Subcutaneous preadipocyte (primary cell): ENCODE measurements around a stretch of chr10.

DNA sequence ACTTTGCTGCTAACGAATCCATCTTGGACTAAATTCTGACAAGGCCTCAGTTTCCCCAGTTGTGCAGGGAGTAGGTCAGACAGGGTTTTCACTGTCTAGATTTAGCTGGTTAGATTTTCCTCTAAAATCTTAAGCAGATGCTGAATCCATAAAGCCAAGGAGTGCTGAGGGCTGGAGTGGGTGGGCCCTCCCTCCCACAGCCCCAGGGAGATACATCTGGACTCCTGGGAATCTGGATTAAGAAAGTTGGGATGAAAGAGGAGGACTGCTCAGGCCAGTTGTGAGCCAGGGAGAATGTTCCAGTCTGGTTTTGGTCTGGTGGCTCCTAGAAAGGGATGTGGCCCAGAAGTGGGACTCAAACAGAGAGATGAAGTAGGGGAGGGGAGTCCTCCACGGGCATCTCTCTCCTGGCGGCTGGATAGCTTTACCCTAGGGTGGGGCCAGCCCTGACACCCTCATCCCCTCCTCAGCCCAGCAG is 18.9 kb upstream of the SLC29A3 start:
- CAGE, long polyA plus RNA: no peak

- CAGE, long polyA plus RNA: no peak
Observed at GRCh38 chr10:71472035-71472422, 75.3 kb downstream of the CDH23 start.

GRCh38 chr10:71638021-71639192 is 81.2 kb downstream of the C10orf105 start:
- CAGE, long polyA plus RNA: no peak

DNA sequence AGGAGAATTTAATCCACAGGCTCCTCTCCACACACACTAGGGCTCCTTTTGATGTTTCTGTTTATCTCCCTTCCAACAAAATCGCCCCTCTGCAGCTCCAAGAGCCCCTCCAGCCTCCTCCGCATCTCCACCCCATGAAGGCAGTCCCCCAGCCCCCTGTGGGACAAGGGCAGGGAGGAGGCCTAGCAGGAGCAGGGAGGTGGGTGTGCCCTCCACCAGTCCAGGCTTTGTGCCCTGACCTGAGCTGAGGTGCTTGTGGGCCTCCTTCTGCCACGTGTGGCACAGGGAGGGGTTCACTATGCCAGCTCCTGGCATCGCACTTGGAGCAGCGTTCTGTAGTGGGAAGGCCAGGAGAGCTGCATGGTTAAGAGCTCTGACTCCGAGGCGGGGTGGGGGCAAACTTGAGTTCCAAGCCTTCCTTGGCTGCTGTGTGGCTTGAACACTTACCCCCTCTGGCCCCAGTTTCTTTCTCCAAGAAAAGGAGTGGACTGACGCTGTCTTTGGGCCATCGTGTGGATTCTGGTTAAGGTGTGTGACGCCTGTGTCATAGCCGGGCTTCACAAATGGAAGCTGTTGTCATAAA is 80.3 kb downstream of the C10orf105 start:
- CAGE, long polyA plus RNA: no peak

DNA sequence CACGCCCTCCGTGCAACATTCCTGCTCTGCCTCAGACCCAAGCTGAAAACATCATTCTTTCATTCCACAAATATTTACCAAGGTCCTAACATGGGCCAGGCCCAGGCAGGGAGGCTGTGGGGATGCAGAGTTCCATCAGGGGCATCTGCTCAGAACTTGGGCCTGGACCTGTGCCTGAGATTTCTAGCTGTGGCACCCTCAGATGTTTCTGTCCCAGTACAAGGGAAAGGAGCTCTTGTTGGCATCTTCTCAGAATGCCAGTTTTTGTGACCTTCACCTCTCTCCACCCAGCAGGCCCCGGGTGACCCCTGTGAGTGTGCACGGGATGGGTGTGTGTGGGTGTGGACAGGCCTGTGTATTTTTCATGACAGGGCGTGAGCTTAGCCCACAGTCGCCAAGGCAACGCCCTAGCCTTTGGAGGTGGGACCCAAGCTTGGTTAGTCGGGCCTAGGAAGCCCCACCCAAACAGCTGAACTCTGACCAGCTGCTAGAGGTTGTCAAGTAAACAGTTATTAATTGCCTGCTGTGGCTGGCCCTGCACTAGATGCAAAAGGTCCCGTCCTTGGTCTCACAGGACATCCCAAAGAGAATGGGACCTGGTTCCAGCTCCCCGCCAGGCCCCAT is 6.3 kb downstream of the VSIR start:
- CAGE, long polyA plus RNA: no peak

DNA sequence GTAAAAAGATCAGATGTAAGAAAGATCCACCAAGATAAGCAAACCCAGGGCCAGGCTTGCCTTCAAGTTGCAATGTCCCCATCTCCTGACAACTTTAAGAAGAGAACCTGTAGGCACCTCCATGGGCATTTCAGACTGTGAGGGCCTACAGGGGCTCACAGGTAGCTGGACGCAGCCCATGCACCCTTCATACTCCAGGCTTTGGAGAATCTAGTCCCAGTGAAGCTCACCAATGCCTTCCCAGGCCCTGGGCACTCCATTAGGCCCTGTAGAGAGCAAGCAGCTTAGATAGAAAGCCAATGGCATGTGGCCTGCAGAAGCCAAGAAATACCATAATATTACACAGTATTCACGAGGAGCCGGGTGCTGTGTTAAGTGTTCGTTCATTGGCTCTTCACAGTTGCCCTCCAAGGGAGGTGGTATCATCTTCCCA is 3.4 kb downstream of the VSIR start:
- CAGE, long polyA plus RNA: no peak

GRCh38 chr10:71772847-71773308 is 442 bp downstream of the VSIR start:
- CAGE, long polyA plus RNA: no peak

DNA sequence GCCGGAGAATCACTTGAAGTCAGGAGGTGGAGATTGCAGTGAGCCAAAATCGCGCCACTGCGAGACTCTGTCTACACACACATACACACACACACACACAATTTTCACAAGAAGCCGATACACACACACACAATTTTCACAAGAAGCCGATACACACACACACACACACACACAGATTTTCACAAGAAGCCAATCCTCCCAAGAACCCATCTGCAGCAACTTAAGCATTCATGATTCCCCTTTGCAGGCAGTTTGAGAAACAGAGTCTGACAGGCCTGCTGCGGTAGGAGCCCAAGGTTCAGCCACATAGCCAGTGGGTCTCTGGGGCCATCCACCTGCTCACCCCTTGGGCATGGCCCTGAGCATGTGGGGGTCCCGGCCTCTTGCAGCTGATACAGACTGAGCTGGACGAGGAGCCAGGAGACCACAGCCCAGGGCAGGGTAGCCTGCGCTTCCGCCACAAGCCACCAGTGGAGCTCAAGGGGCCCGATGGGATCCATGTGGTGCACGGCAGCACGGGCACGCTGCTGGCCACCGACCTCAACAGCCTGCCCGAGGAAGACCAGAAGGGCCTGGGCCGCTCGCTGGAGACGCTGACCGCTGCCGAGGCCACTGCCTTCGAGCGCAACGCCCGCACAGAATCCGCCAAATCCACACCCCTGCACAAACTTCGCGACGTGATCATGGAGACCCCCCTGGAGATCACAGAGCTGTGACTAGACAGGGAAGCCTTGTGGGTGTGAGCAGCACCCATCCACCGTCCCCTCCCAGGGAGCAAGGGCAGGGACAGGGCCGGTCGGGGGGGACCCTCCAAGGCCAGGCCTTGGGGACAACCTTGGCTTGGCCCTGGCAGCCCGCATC is 36.3 kb downstream of the PSAP start:
- CAGE, long polyA plus RNA: no peak

GRCh38 chr10:71821763-71822806 is 29.0 kb downstream of the PSAP start:
- CAGE, long polyA plus RNA: no peak

DNA sequence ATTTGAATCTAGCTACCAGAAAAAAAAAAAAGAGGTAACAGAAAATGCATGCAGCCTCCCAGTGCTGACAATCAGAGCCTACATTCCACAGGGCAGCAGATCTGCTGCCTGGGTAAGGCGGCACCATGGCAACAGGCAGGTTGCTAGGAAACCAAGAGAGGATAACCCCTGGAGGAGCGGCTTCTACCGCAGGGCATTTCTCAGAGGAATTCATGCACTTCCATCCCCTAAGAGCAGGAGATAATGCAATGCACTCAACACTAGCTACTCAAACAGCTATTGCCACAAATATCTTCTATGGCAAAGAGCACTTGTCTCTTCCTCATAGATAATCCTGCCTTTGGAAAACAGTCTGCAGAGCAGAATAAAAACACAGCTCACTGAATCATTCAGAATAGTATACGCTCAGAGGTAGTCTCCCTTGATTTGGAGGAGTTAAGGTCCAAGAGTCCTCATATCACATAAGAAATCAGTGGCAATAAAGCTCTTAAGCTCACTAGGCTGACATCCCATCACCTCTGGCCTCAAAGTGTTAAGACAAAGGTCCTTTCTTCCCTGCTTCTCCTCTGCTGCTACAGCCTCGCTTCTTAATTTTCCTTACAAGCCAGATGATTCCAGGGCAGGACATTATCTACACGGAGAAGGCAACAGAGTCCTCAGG is 10.8 kb downstream of the PSAP start:
- CAGE, long polyA plus RNA: no peak

- CAGE, long polyA plus RNA: no peak
Observed at GRCh38 chr10:71850397-71850609, 748 bp downstream of the PSAP start.

- CAGE, long polyA plus RNA: no peak
Observed at GRCh38 chr10:71998806-71999211, 34.6 kb downstream of the CHST3 start.

GRCh38 chr10:72037727-72038720 is 50.3 kb downstream of the SPOCK2 start:
- CAGE, long polyA plus RNA: no peak

DNA sequence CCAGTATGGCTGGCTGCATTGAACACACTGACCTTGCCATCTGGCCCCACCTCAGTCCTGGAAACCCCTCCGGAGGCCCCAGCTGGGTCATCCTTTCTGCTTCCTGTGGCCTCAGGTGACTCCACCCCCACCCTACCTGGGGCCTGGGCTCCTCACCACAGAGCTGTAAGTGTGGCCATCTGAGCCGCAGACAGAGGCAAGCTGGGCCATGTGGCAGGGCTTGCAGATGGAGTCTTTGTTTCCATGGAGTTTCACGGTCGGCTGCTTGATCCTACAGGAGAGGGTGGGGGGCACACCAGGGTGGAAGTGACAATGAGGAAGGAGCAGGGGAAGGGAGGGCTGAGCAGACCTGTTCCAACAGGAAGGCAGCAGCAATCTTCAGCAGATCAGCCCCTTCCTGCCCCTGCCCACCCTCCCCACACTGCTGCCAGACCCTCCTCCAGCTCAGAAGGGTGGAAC is 18.2 kb downstream of the SPOCK2 start:
- CAGE, long polyA plus RNA: no peak

- CAGE, long polyA plus RNA: no peak
Observed at GRCh38 chr10:72074686-72075149, 13.6 kb downstream of the SPOCK2 start.

GRCh38 chr10:72255948-72256480 is 17.7 kb upstream of the DDIT4 start:
- CAGE, long polyA plus RNA: no peak

- CAGE, long polyA plus RNA: no peak
Observed at GRCh38 chr10:72275161-72275775, 1.5 kb downstream of the DDIT4 start.

DNA sequence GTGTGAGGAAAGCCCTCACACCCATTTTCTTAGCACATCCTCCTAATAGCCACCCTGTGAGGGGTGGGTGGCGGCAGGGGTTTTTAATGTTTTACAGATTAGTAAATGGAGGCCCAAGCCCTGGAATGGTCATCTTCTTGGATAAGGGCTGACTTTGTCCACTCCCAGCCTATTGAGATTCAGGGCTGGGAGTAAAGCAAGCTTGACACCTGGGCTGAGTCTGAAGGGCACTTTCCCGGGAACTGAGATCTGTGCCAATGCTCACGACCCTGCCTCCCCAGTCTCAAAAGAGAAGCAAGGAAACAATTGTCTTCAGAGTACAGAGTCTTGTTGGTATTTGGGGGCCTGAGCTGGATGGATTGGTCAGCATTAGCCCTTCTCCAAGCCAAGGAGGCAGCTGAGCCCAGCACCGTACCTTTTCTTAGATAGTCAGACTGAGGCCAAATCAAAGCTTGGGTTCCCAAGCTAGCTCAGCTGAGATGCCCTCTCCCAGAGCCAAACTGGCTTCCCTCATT is 3.6 kb downstream of the DDIT4 start:
- CAGE, long polyA plus RNA: no peak

DNA sequence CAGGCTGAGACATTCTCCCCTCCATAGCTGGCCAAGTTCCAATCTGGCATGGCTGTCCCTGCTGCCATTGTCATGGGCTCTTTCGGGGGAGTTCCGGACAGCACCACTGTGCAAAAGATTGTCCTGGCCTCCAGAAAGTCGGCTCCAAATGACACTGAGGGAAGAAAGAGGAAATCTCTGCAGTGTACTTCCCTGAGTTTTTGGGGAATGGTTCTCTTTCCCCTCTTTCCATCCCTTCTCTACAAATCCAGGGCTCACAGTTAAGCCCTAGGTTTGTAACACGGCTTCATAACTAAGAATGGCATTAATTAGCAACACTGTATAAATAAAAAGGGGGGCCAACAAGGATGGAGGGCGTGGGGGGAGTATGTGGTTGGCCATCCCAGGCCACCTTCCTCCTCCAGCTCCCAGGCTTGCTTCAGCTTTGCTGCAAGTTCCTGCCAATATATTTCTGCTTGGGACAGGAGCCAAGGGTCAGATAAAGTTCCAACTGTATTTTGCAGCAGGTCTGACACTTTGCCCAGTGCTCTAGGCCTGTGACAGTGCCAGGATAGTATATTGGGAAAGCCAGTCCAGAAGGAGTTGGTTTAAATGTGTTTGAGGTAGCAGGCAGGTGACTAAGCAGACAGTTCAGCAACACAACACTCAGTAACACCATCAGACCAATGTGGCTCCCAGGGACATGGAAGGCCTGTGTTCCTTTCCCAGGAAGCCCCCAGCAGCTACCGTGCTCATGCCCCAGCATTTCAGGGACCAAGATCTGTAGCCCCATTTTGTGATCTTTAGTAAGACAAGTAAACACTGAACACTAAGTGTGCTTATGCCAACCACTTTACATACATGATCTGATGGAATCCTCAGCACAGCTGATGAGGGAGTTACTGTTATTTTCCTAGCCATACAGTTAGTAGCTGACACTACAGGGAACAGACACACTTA is 39.2 kb downstream of the DNAJB12 start:
- CAGE, long polyA plus RNA: no peak

- CAGE, long polyA plus RNA: no peak
Observed at GRCh38 chr10:72316424-72316815, 38.3 kb downstream of the DNAJB12 start.